NCI-H460 (cell line): ENCODE measurements around the genes NAA11, FGF5 and LIN54.

DNA sequence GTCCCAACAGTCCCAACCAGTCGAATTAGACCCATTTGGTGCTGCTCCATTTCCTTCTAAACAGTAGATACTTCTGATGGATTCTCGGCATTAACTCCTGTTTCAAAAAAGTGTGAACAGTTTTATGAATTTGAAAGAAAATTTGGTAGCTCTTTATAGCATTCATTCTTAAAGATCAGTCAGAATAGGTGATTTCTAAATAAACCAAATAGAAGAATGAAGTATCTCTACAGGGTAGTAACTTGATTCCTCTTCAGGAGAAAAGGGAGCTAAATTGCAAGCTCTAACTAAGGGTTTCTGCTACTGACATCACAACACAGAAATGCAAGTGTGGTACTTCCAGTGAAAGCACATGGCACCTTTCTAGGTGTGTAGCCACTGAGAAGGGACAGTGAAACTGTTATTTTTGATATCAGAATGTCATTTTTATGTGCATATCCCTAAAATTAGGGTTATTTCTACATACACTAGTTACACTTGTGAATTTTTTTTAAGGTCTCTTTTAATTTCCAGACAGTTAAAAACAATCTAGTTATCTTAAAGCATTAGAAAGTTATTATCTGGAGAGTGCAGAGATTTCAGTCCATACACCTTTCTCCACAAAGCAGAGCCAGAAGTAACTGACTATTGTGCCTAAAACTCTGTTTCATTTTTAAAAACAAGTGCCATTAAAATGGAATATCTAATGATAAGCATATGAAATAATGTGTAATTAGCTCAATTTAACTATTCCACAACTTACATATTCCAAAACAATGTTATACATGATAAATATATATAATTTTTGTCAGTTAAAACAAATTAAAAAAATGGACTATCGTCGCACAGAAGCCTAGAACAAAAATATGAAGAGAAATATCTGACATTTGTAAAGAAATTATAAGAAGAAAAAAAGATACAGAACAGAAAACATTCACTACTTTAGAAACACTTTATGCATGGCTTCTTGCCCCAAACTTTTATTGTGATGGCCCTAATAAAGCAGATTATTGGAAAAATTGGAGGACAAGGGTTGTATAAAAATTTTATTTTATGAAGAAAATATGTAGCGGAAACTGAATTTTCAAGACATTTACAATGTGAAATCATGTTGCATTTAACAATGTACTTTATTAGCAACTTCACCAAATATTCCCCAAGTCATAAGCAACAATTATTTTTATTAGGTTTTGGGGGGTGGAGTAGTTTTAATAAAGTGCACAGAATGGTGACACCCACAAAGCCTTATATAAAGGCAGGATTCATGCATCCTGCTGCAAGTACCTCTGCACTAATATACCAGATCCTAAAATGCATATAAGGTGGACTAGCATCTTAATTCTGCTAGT is 26.8 kb downstream of the PAQR3 start:
RAMPAGE:
- cytosol, long total RNA: no peak
- long total RNA: no peak
- nucleus, long total RNA: no peak

RAMPAGE:
- cytosol, long total RNA: no peak
- long total RNA: no peak
- nucleus, long total RNA: no peak
Measured at GRCh38 chr4:79325725-79326505, at the start of gene NAA11. TSS of gene NAA11 (minus strand) at chr4:79326061.

RAMPAGE:
- cytosol, long total RNA: no peak
- long total RNA: no peak
- nucleus, long total RNA: no peak
Measured at GRCh38 chr4:80182964-80184076, 14.0 kb upstream of the PRDM8 start.

DNA sequence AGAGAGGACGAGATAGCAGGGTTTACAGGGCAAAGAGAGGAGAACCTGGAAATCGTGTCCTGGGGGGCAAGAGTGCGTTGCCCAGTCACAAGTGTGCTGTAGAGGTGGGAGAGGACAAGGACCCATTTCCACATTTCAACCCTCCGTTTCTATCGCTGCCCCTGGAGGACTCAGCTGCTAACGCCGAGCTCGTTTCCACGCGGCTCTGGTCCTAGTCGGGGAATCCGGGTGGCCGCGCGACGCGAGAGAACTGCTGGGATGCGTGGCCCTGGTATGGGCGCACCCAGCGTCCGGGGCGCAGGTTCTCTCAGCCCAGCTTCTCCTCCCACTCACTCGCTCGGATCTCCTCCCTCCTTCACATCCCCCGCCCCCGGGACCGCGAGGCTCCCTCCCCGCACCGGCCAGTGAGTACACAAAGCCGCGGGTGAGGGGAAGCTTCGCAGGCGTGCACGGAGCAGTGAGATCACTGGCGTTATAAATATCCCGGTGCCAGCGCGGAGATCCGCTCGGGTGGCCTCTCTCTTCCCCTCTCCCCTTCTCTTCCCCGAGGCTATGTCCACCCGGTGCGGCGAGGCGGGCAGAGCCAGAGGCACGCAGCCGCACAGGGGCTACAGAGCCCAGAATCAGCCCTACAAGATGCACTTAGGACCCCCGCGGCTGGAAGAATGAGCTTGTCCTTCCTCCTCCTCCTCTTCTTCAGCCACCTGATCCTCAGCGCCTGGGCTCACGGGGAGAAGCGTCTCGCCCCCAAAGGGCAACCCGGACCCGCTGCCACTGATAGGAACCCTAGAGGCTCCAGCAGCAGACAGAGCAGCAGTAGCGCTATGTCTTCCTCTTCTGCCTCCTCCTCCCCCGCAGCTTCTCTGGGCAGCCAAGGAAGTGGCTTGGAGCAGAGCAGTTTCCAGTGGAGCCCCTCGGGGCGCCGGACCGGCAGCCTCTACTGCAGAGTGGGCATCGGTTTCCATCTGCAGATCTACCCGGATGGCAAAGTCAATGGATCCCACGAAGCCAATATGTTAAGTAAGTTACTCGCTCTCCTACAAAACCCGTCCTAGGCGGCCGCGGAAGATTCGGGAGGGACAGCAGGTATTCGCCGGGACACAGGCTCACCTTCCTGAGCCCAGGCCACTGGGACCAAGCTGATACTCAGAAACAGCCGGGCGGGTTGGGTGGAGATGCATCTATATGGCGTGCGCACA is at the start of gene FGF5:
Gene FGF5, plus strand, starts transcription at position 505 of the 1,199 bp plus-strand sequence.
RAMPAGE:
- cytosol, long total RNA: no peak
- long total RNA: no peak
- nucleus, long total RNA: no peak

GRCh38 chr4:80471694-80472224 is 136.2 kb downstream of the CFAP299 start:
RAMPAGE:
- cytosol, long total RNA: no peak
- long total RNA: no peak
- nucleus, long total RNA: no peak

RAMPAGE:
- cytosol, long total RNA: no peak
- long total RNA: no peak
- nucleus, long total RNA: no peak
Measured at GRCh38 chr4:81421463-81421754, 50.3 kb downstream of the RASGEF1B start.

RAMPAGE:
- cytosol, long total RNA: no peak
- long total RNA: no peak
- nucleus, long total RNA: no peak
Measured at GRCh38 chr4:81468988-81469703, 2.6 kb downstream of the RASGEF1B start.

GRCh38 chr4:81550517-81550888 is 78.8 kb upstream of the RASGEF1B start:
RAMPAGE:
- cytosol, long total RNA: no peak
- long total RNA: no peak
- nucleus, long total RNA: no peak

DNA sequence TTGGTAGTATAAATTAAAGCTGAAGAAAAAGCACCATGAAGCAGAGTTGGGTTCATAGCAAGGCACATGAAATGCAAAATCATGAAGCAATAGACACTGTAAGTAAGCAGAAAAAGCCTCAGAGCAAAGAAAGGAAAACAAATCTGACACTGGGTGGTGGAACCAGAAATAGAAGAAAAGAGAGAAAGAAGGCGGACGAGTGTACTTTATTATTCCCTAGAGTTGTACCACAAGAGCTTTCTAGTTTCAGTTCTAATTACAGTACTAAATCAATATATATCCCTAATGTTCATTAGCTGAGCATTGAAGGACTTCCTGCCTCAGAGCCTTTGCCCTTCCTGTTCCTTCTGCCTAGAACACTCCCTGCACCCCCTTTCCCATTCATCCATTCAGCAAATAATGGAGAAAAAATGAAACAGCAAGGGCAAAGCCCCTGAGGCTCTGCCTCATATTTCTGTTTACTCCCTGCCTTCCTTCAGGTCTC is 153.8 kb upstream of the RASGEF1B start:
RAMPAGE:
- cytosol, long total RNA: no peak
- long total RNA: no peak
- nucleus, long total RNA: no peak

GRCh38 chr4:82347989-82348918 is 25.5 kb downstream of the HNRNPD start:
RAMPAGE:
- cytosol, long total RNA: no peak
- long total RNA: no peak
- nucleus, long total RNA: no peak

DNA sequence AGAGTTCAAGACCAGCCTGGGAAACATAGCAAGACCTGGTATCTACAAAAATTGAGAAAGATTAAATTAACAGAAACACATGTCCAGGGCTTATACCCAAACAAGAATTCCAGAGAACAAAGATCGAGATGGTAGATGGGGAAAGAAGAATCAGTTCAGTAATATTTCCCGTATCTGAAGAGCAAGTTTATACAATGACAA is 23.3 kb downstream of the HNRNPD start:
RAMPAGE:
- cytosol, long total RNA: no peak
- long total RNA: no peak
- nucleus, long total RNA: no peak

RAMPAGE:
- cytosol, long total RNA: no peak
- long total RNA: no peak
- nucleus, long total RNA: no peak
Measured at GRCh38 chr4:82371224-82371805, 2.5 kb downstream of the HNRNPD start.

DNA sequence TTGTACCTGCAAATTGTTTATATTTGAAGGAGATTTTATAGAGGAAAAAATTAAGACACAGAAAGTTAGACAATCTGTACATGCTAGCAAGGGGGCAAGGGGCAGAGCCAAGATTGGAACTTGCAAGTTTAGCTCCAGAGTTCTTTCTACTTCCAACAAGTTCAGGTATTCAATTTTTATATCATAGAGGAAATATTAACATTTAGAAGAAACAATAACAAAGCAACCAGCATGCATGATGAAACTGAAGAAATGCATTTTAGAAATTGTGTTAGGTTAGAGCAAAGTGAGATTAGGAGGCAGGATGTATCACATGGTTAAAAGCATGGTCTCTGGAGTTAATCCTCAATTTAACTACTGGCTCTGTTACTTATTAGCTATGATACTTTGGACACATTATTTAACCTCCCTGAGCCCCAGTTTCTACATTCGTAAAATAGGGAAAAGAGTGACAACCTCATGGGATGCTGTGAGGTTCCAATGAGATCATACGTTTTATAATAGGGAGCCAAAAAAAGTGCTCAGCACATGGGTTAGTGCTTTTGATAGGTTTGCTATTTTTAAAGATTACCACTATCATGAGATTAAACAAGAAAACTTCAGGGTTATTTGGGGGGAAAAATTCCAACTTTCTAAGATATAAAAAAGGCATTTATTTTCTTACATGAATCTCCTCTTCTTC is 4.9 kb downstream of the SEC31A start:
RAMPAGE:
- cytosol, long total RNA: no peak
- long total RNA: no peak
- nucleus, long total RNA: no peak

DNA sequence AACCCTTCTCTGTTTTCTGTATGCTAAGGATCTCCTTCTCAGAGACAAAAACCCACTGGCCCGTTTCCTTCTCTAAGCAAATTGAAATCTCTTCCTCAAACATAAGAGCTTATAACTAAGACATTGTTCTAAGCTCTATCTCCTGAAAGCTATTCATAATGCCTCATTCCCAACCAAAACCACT is 805 bp upstream of the THAP9 start:
RAMPAGE:
- cytosol, long total RNA: no peak
- long total RNA: no peak
- nucleus, long total RNA: no peak

DNA sequence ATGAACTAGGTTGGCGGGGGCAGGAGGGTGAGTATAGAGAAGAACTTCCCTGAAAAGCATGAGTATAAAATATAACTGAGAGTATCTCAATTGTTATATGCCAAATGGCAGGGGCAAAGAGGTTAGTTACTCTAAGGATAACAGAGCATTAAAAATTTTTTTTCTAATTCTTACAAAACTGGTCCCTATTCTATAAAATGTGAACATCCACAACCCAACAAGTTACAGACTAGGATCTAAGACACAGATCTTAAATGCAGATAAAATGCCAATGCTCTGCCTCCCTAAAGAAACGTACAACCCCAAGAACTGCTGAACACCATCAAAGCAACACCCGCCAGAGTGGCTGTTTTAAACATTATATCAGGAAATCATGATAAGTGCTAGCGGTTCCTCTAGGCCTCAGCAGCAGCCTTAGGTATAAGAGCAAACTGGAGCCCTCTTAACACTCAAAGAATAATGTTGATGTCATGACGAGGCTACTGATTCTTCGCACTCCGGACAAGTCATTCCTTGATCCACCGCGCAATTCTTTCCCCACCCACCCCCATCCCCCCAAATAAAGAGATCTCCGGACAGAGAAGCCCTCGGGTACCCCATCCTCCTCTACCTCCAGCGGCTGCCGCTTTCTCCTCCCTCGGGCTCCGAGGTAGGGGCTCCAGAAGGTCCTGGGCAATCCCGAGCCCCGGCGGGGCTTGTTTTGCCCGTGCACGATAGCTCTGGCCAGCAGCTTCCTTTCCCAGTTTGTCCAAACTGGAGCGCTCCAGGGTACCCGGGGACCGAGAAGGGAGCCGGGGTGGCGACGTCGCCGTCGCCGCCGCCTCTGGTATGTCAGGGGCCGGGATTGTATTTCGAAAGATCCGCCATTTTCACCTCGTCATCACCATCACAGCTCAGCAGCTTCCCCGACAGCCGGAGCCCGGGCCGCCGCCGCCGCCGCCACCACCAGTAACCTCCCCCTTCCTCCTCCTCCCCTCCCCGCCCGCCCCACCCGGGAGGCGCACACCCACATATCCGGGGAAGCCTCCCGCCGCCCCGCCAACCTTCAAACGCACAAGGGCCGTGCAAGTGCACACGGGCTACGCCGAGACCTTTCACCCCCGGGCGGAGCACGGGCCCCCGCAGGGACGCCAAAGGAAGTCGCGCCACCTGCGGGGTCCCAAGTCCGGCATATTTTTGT is at the start of gene LIN54:
Gene LIN54, minus strand, starts transcription at position 950 of the 1,180 bp plus-strand sequence.
RAMPAGE:
- cytosol, long total RNA: no peak
- long total RNA: start-site peak on the minus strand centred at position 898 of the sequence, 48 bp wide, 39 and 34 reads in 2 replicates
- nucleus, long total RNA: start-site peak on the minus strand centred at position 928 of the sequence, 105 bp wide, 137 and 35 reads in 2 replicates

RAMPAGE:
- cytosol, long total RNA: no peak
- long total RNA: no peak
- nucleus, long total RNA: no peak
Measured at GRCh38 chr4:83088705-83089070, 25.8 kb downstream of the PLAC8 start.

DNA sequence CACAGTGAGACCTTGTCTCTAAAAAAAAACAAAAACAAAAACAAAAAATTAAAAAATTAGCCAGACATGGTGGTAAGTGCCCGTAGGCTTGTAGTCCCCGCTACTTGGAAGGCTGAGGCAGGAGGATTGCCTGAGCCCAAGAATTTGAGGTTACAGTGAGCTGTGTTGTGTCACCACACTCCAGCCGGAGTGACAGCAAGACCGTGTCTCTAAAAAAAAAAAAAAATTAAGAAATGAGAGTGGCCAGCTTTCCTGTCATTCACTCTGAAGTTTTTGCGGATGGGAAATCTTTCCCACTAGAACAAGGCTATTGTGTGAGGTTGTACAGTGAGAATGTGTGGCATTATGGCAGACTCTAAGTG is 1.4 kb upstream of the PLAC8 start:
RAMPAGE:
- cytosol, long total RNA: no peak
- long total RNA: no peak
- nucleus, long total RNA: no peak

DNA sequence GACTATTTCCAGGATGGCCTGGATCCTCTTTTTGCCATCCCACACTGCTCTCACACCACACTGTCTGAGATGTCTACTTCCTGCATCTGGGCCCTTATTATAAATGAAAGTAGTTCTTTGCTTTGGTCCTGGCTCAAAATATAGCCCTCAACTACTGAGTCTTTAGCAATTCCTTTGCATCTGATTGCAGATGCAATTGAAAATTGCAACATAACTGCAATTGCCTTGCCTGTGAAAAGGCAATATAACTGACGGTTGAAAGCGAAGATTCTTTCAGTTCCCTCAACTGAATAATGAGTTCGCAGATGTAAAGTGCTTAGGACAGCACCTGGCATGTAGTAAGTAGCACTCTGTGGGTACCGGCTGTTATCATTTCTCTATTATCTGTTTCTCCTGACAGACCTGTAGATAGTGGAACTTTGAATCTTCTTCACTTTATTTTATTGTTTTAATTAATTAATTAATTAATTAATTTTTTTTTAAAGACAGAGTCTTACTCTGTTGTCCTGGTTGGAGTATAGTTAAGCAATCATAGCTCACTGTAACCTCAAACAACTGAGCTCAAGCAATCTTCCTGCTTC is 44.0 kb downstream of the COQ2 start:
RAMPAGE:
- cytosol, long total RNA: no peak
- long total RNA: no peak
- nucleus, long total RNA: no peak

DNA sequence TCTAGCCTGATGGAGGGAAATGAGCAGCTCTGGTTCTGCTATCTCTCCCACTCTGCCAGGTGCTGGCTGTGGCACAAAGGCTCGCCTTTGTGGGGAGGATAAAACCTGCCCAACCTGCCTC is 36.3 kb downstream of the COQ2 start:
RAMPAGE:
- cytosol, long total RNA: no peak
- long total RNA: no peak
- nucleus, long total RNA: no peak

GRCh38 chr4:84087592-84088257 is 411.4 kb downstream of the NKX6-1 start:
RAMPAGE:
- cytosol, long total RNA: no peak
- long total RNA: no peak
- nucleus, long total RNA: no peak